ENCODE measurements around a stretch of chr2.

DNA sequence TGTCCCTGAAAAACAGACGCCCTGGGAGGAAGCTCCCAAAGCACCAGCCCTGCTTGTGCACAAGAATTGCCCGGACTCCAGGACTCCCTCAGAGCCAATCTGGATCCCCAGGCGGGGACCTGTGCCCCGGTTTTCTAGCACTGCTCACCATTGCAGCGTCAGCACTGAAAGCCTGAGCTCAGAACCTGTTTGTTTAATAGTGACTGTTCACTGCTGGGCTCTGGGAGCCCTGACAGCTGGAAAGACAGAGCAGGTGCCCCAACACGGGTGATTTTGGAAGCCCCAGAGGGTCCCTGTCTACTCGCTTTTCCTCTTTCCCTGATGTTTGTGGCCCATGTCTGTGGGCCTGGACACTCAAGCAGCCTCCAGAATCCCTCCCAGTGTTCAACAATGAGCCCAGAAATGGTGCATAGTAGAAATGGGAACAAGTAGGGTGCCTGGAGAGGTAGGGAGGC is 134.7 kb upstream of the HAAO start:
- RRBS: 70% methylated on average over 3 of the region's 7 CpGs

GRCh38 chr2:42937251-42937538 is 144.8 kb upstream of the HAAO start:
- RRBS: no CpG with 5 or more reads among the region's 6 CpGs

DNA sequence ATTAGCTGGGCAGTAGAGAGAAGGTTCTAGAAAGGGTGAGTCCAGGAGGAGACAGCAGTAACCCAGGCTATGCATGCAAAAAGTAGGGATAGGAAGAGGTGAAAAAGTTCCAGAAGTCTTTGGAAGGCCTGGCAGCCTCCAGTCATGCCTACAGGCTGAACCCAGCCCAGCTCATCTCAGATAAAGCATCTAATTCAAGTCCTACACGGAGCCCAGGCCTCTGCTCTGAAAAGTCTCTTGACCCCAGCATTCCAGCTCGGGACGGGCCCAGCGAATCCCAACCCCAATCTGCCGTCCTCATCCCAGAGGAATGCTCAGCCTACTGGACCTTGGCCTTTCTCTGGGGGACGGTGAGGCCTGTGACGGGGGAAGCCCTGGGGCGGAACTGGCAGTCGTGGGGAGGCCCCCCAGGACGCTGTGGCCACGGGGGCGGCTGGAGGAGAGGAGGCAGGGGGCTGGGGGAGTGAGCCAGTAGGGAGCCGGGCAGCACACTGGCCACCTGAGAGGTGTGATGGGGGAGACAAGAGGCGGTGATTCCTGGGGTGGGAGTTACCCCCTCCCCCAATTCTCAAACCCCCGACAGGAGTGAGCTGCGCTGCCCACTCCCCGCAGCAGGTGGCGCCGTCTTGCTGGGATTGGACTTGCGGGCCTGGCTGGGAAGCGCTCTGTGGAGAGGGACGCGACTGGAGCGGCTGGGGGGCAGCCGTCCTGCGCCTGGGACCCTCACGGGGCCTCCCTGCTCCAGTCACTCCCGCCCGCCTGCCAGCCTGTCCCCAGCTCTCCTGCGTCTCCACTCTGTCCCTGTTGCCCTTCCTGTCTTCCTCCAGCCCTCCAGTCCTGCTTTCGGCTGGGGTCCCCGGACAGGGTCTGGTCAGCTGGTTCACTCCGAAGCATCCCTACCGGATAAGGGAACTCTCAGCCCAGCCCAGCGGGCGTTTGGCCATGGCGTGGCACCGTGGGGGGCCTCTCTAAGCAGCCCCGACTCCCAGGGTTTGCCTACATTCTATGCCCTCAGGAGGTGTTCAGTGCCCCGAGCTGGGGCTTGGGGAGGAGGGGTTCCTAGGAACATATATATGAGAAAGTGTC is 182.6 kb upstream of the HAAO start:
- RRBS: 15% methylated on average over 2 of the region's 40 CpGs

DNA sequence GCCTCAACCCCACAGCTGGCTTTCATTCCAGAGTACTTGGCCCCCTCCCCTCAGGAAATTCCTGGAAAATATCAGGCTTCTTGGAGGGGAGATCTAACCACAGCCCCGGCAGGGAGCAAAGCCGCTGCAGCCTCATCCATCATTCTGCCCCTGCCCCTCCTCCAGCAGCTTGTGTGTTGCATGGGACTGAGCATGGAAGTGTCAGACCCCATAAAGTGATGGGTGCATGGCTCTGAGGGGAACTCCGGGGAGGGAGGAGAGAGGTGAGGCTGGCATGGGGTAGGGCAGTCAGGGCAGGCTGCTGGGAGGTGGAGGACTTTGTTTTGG is 184.4 kb downstream of the ZFP36L2 start:
- RRBS: no CpG with 5 or more reads among the region's 3 CpGs

DNA sequence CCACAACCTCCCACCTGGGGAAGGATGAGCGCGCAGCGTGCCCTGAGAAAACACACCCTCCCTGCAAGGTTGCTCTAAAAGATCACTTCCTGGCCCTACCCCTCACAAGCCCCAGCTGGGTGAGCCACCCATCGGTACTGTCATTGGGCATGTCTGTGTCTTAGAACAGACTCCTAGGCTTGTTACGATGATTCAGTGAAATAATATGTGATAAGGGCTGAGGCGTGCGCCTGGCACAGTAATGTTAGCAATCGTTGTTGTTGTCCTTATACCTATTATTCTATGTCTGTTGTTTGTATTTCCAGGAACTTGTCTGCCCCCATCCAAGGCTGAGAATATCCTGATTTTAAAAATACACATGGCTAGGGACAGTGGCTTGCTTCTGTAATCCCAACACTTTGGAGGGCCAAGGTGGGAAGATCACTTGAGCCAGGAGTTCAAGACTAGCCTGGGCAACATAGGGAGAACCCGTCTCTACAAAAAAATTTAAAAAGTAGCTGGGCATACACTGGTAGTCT is 175.0 kb downstream of the ZFP36L2 start:
- RRBS: no CpG with 5 or more reads among the region's 9 CpGs

GRCh38 chr2:43107083-43107480 is 119.3 kb downstream of the ZFP36L2 start:
- RRBS: no CpG with 5 or more reads among the region's 3 CpGs

DNA sequence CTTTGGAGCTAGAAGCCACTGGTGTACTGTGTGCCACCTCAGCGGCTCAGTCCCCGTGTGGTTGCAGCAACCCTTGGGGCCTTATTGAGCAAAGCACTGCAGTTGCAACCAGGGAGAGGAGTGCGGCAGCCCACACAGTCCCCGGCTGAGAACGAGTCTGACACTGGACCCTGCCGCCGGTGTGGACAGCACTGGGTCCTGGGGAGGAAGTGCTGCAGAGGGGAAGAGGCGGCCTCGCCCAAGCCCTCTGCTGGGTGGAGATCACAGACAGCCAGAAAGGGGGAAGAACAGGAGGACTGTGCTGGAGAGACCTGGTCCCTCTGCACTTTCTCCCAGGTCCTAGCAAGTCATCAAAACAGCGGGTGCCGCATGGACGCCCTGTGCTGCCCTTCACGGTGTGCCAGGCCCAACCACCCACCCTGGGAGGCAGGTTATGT is 98.7 kb downstream of the ZFP36L2 start:
- RRBS: no CpG with 5 or more reads among the region's 13 CpGs

DNA sequence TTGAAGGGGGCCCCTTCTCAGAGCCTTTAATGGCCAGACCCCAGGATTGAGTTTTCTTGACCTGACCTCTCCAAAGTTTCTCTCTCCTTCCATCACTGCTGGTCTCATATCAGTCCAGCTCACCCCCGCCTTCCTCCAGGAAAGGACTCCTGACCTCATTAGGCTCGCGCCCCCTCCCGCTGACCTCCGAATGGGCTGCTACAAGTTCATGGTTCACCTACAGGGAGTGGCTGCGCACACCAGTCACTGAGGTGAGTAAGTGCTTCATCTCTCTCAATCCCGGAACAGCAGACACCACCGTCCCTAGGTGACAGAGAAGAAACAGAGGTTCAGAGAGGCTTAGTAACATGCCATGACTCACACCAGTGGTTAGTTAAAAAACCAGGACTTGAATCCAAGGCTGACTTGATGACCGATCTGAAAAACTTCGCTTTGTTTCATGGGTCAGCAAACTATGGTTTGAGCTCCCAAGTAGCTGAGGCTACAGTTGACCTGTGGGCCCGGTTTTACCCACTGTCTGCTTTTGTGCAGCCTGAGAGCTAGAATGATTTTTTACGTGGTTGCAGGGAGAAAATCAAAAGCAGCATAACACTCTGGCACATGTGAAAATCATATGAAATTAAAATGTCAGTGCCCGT is 42.0 kb downstream of the ZFP36L2 start:
- RRBS: no CpG with 5 or more reads among the region's 13 CpGs

GRCh38 chr2:43210546-43211175 is 15.7 kb downstream of the ZFP36L2 start:
- RRBS: no CpG with 5 or more reads among the region's 19 CpGs

DNA sequence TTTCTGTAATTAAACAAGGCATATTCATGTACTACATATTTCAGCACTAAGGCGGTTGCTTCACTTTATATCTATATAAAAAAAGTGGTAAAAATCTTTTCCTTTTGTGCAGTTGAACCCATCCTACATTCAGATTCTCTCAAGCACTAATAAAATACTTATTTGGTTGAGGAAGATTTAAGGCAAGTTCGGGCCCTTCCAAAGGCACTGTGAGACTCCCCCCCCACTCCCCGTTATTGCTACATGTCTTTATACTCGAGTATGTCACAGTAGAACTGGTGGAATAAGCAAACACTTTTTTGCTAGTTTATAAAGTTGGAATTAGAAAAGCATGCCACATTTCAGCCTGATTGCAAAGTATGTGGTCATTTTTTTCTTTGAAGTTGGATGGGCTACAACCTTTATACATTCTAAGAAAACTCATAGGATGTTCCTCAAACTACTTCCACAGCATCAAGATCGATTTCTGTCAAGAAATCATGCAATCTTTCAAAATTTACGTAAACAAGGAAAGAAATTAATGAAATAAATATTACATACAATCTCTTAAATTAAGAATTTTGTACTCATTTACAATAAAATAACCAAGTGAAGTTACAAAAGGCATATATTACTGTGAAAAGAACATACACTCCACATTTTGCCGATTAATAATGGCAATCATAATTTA is 3.6 kb downstream of the ZFP36L2 start:
- RRBS: no CpG with 5 or more reads among the region's 7 CpGs

DNA sequence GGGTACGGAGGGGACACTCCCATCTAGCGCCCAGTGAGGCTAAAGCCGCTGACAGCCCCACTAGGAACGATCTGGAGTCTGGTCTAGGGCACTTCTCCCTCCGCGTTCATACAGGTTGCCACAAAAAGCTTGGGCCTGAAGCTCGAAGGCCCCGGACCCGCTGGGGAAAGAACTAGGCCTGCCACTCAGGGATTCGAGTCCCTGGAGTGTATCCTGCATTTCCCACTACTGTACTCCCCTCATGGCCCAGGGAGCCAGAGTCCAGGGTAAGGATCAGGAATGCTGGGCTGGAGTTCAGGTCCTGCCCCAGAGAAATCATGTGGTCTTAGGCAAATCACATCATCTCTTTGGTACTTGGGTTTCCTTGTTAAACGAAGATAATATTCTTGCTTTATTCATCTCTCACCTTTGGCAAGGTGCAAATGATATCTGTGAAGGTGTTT is 1.4 kb upstream of the ZFP36L2 start:
- RRBS: no CpG with 5 or more reads among the region's 11 CpGs

GRCh38 chr2:43333471-43333892 is 107.1 kb upstream of the ZFP36L2 start:
- RRBS: no CpG with 5 or more reads among the region's 4 CpGs

GRCh38 chr2:43464483-43465200 is 131.2 kb downstream of the THADA start:
- RRBS: no CpG with 5 or more reads among the region's 7 CpGs

- RRBS: no CpG with 5 or more reads among the region's 3 CpGs
These were observed 76.1 kb downstream of the THADA start for GRCh38 chr2:43519402-43520381.

DNA sequence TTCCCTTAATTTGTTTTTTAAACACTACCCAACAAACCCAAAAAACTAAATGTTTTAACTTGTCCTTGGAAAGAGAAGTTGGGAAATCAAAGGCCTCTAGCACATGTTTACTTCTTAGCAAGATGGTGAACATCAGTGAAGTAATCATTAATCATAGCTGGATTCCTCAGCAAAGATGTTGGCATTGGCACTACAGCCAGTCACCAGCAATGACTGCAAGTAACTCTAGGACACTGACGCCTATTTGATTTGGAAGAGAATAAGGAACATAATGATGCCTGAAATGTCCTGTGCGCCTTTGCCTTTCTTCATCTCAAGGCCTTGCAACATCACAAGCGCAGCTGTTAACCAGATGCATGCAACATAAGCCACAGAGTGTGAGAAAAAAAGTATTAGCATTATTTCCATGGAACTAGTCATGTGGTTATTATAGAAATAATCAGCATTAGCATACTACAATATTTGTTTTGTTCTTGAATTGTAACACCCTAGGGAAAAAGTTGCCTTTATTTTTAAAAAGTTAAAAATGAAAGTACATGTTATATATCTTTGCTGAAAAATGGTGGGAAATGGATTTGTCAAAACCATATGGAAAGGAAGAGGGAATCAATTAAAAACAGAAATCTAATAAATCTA is 55.7 kb downstream of the THADA start:
- RRBS: no CpG with 5 or more reads among the region's 3 CpGs

DNA sequence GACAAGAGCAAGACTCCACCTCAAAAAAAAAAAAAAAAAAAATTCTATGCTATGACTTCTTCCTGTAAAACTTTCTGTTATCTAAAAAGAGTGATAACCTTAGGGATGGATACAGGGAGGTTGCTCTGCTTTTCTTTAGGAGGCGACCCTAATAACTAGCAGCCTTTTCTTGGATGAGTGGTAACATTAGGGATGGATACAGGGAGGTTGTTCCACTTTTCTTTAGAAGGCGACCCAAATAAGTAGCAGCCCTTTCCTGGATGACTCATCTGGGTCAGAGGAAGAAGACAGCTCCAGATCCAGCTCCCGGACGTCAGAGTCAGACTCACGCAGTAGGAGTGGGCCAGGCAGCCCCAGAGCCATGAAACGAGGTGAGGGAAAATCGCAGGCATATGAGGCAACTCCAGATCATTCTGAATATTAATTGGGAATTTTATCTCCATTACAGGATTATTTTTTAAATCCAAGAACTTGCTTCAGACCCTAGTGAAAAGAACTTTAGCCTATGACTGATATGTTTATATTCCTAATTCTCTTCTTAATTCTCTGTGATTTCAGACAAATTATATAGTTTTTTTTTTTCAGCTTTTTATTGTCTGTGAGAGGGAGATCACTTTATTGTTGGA is 31.1 kb upstream of the C1GALT1C1L start:
- RRBS: no CpG with 5 or more reads among the region's 7 CpGs

GRCh38 chr2:43904617-43905091 is 65.9 kb downstream of the ABCG8 start:
- RRBS: no CpG with 5 or more reads among the region's 4 CpGs

DNA sequence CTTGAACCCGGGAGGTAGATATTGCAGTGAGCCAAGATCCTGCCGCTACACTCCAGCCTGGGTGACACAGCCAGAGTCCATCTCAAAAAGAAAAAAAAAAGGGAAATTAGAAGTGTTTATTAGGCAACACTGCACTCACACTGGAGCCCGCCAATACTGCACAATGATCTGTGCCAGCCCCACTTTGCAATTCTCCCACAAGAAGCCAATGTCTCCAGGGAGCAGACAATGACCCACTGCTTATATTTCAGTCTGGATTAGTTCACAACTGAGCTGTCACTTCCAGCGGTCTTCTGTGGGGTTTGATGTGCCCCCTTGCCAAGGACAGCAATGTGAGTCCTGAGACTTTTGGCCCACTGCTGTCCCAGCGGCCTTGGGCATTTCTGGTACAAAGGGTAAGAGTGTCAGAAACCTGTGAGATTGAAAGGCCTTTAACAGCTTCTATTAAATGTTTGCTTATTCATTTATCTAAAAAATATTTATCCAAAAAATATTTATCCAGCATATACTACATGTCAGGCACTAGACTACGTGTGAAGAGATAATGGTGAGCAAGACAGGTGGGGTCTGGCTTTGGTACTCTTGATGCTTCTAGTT is 85.6 kb upstream of the PPM1B start:
- RRBS: no CpG with 5 or more reads among the region's 6 CpGs

- RRBS: no CpG with 5 or more reads among the region's 1 CpG
These were observed 46.9 kb downstream of the PPM1B start for GRCh38 chr2:44215565-44215965.

DNA sequence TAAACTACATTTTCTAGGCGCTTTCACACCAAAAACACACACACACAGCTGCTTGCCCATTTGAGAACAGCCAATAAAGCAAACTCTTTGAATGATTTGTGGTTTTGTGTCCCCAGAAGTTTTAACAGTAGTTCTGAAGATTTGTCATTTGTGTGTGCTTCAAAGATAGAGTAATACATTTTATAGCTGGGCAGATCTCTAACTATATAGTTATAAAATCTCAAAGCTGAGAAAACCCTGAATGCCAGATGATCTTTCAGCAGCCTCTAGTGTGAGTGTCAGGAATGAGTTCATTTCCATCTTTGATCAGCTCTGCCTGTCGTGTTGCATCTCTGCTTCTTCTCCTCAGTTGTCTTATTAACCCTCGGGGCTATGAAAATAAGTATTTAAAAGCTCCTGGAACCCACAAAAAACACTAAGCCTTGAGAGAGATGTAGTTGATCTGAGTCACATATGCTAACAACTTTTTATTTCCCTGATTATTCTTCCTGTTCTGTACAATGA is 30.1 kb upstream of the SLC3A1 start:
- RRBS: no CpG with 5 or more reads among the region's 3 CpGs